Metastatic Breast Carcinoma in the Ovary (tissue), 3 donors: ENCODE results near the gene FLOT2.

GRCh38 chr17:28574485-28575078 is 2.1 kb downstream of the ALDOC start:
- PRO-cap, 3 experiments: no peak in any of the 3 experiments

- PRO-cap, 3 experiments: peak in 3 of 3 experiments; most common plus-strand start chr17:28645305 (in 3)
Measured at GRCh38 chr17:28645253-28645828, 383 bp upstream of the BLTP2 start.

DNA sequence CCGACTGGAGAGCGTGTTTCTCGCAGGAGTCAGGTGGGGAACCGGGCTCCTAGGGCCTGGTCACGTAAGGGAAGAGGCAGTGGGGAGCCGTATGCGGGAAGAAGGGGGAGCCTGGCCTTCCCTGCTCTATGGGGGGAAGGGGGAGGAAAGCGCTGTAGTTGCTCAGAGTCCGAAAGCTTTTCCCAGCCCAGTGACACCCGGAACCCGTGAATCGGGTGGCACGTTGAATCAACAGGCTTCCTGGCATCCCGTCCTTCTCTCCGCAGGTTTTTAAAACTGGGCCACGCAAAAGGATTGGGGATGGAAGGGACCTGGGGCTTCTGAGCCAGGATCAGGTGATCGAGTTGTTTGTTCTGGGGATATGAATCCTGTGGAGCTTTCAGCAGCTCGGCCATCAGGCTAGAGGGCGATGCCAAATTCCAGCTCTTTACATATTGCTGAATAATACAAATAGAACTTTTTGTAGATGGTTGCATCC is 385 bp downstream of the SUPT6H start:
- PRO-cap, 3 experiments: no peak in any of the 3 experiments

DNA sequence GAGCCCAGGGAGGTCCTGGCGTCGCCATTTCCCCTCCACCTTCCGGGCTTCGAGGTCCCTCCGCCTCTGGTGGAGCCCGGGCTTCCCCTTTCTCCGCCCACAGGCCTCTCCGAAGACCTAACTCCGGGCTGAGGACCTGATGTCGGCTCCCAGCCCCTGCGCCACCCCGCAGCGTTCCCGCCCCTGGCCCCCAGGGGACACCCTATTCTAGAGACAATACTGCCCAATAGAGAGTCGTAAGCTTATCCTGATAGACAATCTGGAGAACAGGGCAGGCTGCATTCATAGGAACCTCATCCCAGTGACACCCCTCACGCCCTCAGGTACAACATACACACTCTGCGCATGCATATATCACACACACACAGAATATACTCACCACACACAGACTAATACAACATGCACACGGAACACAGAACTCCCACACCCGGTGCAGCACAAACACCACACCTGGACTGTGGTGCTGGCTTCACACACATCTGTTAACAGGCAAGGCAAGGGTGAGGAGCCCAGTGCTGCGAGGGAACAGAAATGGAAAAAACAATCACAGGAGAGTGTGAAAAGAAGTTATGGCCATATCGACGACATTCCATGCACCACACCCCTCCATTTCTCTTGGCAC is 693 bp upstream of the PROCA1 start:
- PRO-cap, 3 experiments: no peak in any of the 3 experiments

GRCh38 chr17:28714089-28715183 is 2.7 kb upstream of the PROCA1 start:
- PRO-cap, 3 experiments: no peak in any of the 3 experiments

GRCh38 chr17:28718731-28718932 is 964 bp upstream of the RAB34 start:
- PRO-cap, 3 experiments: no peak in any of the 3 experiments

DNA sequence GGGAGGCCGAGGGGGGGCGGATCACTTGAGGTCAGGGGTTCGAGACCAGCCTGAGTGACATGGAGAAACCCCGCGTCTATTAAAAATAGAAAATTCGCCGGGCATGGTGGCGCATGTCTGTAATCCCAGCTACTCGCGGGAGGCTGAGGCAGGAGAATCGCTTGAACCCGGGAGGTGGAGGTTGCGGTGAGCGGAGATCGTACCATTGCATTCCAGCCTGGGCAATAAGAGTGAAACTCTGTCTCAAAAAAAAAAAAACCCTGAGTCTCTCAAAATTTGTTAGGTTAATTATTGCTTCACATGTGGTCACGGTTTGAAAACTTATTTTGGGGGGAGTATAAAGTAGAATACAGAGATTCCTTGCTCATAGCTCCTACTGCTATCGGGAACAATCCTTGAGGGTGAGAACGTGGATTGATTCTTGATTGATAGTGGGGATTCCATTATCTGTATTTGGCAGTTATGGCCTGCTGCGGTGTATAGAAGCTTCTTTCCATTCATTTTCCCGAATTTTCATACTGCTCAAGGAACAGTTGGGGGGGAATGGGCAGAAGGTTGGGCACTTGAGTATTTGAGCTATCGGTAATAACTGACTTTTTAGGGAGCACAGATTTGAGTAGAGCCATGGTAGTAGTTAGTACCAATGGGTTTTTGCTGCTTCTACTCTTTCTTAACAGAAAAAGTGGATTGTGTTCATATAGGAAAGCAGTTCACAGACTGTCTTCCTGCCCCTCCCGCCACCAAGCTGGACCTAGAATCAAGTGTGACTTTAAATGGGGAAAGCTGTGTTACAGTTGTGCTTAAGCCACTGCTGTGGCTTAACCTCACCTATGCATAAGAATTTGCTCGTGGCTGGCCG is 1.6 kb downstream of the RPL23A start:
- PRO-cap, 3 experiments: no peak in any of the 3 experiments

GRCh38 chr17:28748702-28749824 is 5.3 kb downstream of the TRAF4 start:
- PRO-cap, 3 experiments: no peak in any of the 3 experiments

DNA sequence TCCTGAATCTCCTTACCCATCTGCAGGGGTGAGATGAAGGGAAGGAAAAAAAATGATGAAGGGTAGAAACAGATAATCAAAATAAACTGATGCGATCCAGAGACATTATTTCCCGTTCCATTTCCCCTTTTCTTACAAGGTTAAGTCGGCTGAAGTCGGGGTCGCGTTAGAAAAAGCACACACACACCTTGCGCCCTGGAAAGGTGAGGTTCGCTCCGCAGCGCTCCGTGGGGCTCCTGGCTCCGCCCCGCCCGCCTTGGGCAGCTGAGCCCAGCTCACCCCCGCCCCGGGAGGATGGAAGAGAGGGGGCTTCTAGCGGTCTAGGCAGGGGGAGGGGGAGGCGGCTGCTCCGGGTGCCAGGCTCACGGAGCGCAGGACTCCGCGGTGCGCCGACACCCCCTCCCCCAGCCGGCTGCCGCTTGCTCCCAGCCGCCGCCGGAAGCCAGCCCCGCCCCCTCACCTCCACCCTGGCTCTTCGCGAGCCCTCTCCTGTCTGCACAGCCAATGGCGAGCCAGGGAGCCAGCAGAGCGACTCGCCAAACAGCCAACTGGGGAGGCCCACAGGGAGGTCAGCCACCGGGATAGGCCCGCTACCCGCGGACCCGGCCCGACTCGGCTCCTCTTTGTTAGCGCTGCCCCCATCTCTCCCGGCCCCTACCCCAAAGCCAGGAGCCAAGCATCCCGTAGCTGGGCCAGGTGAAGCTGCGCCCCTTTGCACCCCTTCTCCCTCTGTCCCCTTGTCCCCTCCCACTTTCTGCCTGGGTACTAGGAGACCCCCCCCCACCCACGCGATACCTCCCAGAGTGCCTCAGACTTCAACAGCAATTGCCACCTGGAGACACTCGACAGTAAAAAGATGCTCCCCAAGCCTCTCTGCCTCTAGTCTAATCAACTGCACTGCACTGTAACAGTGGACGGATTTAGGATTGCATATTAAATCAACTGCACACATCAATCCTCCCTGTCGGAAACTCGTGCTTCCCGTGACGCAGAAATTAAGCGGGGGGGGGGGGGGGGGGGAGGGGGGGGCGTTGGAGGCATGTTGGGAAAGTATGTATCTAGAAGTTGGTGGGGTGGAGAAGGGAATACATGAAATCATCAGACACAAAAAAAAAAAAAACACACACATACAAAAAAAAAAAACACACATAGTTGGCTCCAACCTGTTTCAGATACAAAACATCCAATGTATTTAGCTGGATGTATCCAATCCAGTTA is 30.2 kb downstream of the FAM222B start:
- PRO-cap, 3 experiments: peak in 3 of 3 experiments; most common plus-strand start position 610 of the sequence (in 2); most common minus-strand start position 414 of the sequence (in 3)

- PRO-cap, 3 experiments: no peak in any of the 3 experiments
Measured at GRCh38 chr17:28828124-28828991, 14.2 kb downstream of the FAM222B start.

DNA sequence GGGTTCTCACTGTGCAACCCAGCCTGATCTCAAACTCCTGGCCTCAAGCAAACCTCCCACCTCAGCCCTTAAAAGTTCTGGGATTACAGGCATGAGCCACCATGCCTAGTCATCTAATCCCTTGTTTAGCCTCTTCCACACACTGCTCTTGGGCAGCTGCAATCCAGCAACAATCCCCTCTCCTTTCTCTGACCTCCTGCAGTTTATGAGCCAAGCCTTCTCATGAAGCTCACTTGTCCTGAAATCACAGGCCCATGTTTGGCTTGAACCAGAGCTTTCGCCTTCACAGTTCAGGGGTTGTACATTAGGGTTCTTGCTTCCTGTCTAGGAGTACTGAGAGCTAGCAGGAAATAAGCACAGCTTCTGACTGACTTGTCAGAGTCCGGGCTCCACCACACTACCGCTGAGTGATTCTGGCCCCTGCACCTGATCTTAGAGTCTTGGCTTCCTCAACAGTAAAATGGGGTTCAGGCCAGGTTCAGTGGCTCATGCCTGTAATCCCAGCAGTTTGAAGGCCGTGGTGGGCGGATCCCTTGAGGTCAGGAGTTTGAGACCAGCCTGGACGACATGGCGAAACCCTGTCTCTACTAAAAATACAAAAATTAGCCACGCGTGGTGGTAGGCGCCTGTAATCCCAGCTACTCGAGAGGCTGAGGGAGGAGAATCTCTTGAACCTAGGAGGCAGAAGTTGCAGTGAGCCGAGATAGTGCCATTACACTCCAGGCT is 16.4 kb downstream of the ERAL1 start:
- PRO-cap, 3 experiments: no peak in any of the 3 experiments

DNA sequence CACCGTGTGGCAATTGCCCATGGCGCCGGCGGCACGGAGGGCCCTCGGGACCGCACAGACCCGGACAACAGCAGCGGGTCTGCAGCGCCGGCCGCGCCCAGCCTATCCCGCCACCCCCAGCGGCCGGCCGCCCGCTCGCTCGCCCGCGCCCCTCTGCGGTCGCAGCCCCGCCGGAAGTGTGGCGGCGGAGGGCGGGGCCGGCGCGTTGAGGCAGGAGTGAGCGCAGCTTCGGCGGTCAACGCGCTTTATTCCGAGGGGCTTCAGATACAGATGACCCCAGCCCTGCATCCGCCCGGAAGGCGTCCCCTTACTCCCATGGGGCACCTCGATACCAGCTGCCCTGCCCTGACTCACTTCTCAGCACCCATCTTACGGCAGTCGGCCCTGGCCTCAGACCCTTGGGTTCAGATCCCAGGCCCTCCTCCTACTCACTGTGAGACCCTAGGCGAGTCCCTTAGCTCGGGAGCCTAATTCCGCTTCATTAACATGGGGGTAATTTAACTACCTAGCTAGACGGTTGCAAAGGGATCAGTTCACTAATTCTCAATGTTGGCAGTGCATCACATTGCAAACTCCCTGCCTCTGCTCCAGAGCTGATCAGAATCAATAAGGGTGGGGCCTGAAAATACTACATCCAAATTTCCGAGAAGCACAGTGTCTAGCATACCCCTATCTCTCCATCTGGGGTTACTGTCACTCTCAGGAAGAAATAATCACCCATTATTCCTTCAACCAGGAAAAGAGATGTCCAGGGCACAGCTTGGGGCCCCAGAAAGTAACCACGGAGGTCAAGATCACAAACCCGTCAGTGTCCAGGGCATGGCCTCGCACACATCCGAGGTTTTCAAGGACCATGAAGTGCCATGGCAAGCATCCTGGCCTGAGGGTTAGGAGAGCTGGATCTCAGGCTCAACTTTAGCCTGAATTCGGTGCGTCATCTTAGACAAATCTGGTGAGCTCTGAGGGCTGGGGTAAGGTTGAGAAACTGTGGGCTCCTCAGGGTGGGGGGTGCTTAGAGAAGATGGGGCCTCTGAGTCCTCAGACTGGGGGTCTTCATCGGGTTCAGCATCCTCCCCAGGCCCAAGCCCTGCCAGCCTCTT is at the start of gene FLOT2:
Gene FLOT2 (minus strand): TSS at position 180 of the 1,100 bp plus-strand sequence.
- PRO-cap, 3 experiments: peak in 3 of 3 experiments; most common plus-strand start position 179 of the sequence (in 2); most common minus-strand start position 155 of the sequence (in 3)

- PRO-cap, 3 experiments: peak in 1 of 3 experiments; most common plus-strand start chr17:28902082 (in 1)
Measured at GRCh38 chr17:28901816-28902239, 1.1 kb downstream of the DHRS13 start.

DNA sequence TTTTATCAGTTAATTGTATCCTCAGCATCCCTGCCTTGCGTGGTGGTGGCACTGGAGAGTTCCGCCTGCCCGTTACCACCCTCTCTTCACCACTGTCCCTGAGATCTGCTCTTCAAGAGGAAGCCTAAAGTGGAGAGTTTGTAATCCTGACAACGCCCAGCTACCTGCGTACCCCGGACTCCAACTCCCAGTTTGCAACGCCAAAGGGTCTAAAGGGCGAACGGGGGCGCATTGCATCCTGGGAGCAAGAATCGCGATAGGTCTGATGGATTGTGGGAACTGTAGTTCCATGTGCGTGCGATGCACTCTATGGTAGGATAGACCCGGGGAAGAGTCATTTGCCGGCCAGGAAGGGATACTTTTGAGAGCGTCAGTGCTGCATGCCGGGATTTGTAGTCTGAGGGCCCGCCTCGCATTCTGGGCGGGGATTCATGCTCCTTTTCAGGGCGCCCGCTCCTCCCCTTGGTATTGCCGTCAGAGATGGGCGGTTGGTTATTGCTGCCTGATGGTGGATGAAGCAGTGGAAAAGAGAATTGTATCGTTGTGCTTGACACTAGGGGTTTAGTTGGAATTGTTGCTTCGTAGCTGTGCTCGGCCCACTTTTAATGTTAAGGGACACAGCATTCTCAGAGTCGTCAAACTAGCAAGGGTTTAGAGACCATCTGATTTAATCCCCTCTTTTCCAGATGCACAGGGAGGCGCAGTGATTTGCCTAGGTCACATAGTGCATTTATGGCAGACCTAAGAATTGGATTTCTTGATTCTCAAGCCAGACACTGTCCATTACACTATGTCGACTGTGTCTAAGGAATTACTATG is 1.1 kb upstream of the PHF12 start:
- PRO-cap, 3 experiments: peak in 3 of 3 experiments; most common plus-strand start position 468 of the sequence (in 2); most common minus-strand start position 187 of the sequence (in 3)

GRCh38 chr17:29117025-29117438 is 63.2 kb downstream of the MYO18A start:
- PRO-cap, 3 experiments: no peak in any of the 3 experiments

DNA sequence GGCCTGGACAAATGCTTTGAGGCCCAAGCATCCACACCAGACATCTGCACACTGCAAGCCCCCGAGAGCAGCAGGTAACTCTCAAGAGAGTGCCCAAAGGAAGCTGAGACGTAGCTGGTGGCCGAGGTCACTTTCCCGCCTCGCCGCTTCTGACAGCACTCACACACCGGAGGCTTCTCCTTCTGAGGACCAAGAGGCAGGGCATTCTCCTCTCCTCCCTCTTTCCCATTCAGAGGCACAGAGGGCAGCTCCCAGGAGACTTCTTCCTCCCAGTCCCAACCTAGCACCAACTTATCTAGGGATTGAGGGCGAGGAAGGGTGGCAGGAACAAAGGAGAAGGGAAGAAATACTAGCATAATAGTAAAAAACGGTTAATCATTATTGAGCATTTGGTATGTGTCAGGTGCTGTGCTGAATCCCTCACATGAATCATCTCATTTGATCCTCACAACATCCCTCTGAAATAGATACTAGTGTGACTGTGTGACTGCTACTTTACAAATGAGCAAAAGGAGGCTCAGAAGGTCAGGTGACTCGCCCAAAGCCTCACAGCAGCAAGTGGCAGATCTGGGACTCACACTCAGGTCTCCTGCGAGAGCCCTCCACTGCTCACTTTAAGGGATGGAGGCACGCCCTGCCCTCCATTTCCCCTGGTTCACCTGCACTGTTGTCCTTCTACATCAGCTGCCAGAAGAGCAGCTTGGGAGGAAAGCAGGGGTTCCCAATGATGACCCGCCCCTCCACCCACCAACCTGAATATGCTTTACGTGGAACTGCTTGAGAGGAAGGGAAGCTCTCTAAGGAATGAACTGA is 41.8 kb downstream of the MYO18A start:
- PRO-cap, 3 experiments: no peak in any of the 3 experiments

- PRO-cap, 3 experiments: no peak in any of the 3 experiments
Measured at GRCh38 chr17:29158529-29159085, 21.6 kb downstream of the MYO18A start.

GRCh38 chr17:29195229-29195833 is 15.1 kb upstream of the MYO18A start:
- PRO-cap, 3 experiments: no peak in any of the 3 experiments

DNA sequence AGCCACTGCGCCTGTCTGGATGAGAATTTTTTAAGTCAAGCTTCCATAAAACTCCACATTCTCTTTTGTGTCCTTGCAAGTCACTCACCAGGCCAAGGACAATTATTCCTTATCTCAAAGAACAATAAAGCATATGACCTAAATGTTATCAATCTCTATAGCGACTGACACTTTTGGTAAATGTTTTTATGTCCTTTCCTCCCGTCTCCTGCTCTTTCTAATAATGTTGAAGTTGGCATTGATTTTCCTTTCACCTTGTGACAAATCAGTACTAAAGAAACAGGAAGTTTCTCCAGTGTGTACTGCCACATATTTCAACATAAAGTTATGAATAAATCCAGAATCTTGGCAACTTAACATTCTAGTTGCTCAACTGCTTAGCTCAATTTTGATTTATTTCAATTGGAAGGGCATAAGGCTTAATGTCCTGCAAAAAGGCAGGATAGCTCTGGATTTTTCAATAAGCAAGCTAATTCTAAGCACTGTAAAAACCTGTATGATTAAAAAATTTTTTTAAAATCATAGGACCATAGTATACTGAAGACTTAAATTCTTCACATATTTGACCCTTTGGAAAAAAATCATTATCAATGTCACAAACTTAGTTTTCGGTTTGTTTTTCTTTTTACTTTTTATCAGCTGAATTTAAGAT is 8.6 kb downstream of the CRYBA1 start:
- PRO-cap, 3 experiments: no peak in any of the 3 experiments

DNA sequence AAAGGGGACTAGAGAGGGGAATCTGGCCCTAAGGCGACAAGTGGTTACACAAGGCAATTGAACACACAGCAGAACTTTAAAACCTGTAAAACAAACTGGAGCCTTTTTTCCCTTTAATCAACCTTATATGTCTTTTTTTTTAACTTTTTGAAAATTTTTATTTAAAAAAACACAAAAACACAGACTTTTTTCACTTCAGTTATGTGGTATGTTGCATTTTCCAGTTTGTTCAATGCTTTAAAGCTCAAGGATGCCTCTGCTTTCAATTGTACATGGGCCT is 15.5 kb downstream of the CRYBA1 start:
- PRO-cap, 3 experiments: no peak in any of the 3 experiments